ENCODE measurements around a stretch of chr4.

- PRO-cap, result no peak
- RAMPAGE, long total RNA, result start-site peak on the minus strand at chr4:77811822-77811862, 13 reads; start-site peak on the minus strand at chr4:77811922-77812022, 17 reads
These were observed 7.4 kb downstream of the CNOT6L start for GRCh38 chr4:77811768-77812172.

DNA sequence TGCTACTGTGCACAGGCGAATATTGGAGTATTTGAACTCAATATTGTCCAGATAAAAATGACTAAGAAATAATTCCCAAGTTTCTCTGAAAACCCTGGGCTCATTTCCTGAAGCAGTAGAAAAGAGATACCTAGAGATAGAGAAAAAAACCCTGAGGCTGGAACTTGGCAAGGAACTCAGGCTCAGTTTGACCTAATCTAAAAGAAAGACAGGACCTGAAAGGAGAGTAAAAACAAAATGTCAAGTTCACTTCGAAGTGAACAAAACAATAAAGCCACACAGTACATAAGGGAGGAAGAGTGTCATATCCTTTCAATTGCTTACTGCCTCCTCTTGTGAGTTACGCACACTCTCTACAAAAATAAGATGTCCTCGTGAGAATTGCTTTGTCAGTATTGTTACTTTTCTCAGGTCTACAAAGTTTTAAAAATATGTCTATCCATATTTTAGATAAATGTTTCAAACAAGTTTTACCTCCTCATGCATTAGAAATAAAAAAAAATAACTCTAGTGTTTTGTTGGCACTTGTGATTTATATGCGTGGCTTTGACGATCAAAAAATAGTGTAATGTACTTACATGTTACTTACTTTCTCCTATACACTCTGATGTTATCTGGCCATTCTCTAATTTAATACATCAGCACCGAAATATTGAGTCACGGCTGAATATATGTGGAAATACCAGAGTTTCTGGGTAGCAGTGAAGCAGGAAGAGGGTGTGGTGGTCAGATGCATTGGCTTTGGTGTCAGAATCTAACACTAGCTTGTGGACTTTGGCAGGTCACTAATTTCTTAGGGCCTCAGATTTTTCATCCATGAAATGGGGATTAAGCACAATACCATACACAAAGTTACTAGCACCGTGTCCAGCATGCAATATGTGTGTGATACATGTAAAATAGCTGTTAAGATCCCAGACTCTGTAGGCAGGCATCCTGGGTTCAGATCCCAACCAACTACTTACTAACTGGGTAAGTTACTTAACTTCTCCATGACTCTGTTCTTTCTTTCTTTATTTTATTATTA, 8.1 kb upstream of the MRPL1 start:
- PRO-cap, result bidirectional peak, plus-strand start at position 358 of the sequence, minus-strand start at position 242 of the sequence; unidirectional peak, plus-strand start at position 701 of the sequence
- RAMPAGE, long total RNA, result no peak

DNA sequence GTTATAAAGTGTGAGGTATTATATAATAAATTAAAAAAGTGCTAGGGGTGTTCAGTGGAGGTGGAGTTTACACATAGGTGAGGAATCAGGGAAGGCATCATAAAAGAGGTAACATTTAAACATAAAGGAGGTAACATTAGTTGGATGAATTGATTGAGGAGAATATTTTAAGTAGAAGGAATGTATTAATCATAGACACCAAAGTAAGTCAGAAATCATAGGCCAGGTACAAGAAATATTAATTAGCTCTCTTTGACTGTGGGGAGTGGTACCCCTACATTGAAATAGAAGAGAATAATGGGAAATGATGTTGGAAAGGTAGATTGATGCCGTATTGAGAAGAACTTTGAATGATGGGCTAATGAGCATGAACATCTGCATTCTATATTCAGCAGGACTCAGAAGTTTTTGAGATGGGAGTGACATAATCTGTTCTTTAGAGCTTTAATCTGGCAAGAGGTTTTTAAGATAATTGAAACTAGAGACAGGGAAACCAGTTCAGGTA, 32.2 kb downstream of the MRPL1 start:
- PRO-cap, result no peak
- RAMPAGE, long total RNA, result no peak

DNA sequence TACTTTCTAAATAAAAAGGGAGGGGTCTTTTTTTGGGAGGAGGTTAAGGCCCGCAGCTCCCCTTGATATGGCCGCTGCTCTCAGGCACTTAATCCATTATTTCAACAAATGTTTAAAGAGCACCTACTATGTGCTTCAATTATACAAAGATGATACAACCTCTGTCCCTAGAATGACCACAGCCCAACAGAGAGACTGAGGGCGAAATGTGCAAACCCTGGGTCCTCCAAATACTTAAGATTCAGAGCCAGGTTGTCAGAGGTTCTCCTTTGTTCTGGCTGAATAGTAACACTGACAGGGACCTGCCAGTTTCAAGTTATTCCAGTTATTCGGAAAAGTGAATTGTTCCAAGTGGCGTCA, 1.4 kb upstream of the FRAS1 start:
- PRO-cap, result bidirectional peak, plus-strand start outside the sequence, minus-strand start at position 293 of the sequence
- RAMPAGE, long total RNA, result no peak

GRCh38 chr4:78481176-78481746, 70.3 kb upstream of the ANXA3 start:
- PRO-cap, result unidirectional peak, plus-strand start at chr4:78481510
- RAMPAGE, long total RNA, result no peak

DNA sequence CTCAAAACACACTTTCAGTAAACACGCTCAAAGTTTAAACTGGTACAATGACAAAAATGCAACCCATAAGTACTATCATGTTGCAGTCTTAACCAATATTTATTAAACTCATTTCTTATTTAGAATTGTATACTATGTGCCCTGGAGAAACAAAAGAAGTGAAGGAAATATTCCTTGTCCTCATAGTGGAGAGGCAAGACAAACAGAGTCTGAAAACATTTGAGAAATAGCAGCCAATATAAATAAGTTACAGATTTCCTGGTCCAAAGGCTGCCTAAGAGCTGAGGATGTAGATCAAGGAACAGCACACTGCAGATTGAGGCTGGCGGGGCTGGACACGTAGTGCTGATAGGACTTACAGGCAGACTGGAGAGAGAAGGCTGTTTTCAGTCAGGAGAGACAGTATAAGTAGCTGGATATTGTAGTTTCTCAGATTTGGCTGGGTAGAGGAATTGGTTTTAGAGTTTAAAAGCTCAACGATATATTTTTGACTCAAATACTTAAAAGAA, 39.0 kb upstream of the ANXA3 start:
- PRO-cap, result no peak
- RAMPAGE, long total RNA, result no peak

GRCh38 chr4:78719890-78720860, 56.0 kb upstream of the BMP2K start:
- PRO-cap, result no peak
- RAMPAGE, long total RNA, result no peak

DNA sequence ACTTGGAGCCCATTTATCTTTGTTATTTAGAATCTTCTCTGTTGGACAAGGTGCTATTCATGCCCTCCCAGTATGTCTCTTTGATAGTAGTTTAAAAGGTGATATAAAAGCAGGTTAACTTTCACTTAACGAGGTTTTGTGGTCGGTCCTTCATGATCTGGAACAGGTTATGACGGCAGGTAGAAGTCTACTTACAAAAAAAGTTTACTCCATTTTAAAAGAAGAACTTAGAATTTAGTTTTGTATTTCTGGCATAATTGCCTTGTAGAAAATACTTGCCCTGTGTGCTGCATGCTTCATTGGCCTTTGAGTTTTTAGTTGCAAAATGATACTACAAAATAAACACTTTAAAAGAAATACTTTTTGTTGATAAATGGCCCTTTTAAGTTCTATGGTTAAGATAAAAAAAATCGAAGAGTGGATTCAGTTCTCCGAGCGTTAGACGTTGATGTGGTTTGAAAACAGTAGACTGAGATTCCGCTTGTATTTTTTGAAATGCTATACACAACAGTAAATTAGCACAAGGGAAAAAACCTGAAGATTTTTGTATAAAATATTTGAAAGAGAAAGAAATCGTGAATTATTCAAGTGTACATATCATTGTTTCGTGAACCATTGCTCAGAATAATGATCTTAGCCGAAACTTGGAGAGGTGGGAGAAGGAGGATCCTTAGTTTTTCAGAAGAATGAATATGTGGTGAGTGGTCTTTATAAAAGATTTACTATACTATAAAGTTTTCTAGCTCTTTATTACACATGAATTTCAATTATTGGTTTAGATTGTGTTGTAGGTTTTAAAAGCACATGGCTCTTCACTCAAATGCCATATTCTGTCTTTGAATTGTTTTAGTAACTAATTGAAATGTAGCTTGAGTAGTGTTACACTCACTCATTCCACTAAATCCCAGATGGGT, 1.4 kb downstream of the BMP2K start:
- PRO-cap, result no peak
- RAMPAGE, long total RNA, result no peak

DNA sequence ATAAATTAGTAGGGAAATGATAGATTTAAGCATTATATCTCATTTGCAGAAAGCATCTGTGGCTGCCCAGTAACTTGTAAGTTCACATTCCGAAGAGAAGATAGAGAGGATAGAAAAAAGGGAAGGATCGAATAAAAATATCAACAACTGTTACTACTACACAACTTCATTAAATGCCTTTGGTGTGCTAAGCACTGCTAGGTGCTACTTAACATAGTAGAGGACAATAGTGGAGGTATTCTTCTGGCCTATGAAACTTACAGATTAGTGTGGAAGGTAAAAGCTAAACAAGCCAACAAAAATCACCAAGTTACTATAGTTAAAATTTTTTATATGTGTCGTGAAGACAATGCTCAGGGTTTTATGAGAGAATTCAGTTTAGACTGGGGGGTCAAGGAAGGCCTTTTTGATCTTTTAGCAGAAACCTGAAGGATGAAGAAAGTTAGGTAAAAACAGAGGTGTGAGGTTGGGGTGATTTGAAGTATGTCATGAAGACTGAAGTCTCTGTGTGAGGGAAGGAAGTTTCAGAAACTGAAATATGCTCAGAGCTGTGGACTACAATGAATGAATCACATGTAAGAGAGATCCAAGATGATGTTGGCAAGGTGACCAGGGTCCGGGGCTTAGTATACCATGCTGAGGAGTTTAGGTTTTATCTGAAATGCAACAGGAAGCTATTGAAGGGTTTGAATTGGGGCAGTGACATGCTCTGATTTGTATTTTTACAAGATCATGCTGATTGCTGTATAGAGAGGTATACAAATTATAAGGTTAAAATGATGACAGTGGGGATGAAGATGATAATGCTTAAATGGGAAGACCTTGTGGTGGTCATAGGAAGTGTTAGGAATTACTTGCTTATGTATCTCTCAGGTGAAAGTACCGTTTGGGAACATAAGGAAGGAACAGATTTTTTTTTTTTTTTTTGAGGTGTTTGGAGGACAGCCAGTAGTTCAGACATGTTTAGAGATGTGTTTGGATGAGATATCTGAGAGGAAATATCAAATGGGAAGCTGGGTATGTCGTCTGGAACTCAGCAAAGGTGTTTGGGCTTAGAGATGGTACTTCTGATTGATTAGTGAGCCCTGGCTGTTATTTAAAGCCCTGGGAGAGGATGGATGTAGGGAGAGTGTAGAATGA, 4.7 kb downstream of the BMP2K start:
- PRO-cap, result no peak
- RAMPAGE, long total RNA, result no peak

DNA sequence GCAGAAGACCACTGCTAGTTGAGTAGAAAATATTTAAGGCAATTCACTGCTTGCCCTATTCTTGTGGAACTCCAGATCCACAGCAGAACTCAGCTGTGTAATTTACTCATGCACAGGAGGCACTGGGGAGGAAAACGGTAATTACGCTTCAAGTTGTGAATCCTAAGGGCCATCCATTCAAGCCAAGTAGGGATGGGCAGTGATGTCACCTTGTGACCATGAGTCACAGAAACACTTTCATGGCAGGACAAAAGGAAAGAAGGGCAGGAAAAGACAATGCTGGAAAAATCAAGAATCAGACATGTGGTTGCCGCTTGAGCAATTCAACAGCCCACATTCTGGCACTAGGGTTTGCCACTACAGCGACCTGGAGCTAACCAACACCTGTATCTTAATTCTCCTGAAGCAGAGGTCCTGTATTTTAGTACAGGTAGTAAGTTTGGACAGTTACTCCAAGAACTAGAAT, 1.4 kb downstream of the PAQR3 start:
- PRO-cap, result no peak
- RAMPAGE, long total RNA, result no peak

GRCh38 chr4:79827178-79827616, 245.8 kb downstream of the ANTXR2 start:
- PRO-cap, result no peak
- RAMPAGE, long total RNA, result no peak

DNA sequence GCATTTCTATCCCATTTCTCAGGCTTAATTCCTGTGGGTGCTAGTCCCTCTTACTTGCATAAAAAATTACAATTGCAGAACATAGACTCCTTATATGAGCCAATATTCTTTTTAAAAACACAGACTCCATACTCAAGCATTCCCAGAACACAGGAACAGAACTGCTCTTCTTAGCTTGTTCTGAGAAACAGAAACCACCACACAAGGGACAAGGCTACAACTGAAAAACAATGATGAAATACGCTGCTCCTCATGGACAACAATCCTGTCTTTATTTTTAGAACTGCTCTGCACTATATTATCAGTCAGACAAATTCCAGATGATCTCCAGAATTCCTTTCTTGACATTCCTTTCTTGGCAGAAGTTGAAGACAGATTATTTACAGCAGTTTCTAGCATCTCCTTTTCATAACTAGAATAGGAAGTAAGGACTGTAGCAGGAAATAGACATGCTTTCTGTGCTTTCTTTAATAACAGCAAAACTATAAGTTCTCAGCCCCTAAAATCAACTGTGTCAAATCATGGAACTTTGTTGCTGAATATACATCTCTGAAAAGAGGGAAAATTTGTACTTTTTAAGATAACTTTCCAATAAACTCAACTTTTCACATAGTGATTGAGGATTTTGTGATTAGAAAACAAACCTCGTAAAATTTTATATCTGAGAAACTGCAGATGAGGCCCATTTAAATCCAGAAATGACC, 36.0 kb downstream of the ANTXR2 start:
- PRO-cap, result no peak
- RAMPAGE, long total RNA, result no peak

- PRO-cap, result no peak
- RAMPAGE, long total RNA, result no peak
These were observed 5.6 kb downstream of the ANTXR2 start for GRCh38 chr4:80067116-80068168.

GRCh38 chr4:80071846-80072925, 843 bp downstream of the ANTXR2 start:
- PRO-cap, result unidirectional peak, plus-strand start at chr4:80072301; bidirectional peak, plus-strand start at chr4:80072832, minus-strand start at chr4:80072790
- RAMPAGE, long total RNA, result start-site peak on the minus strand at chr4:80072709-80072728, 166 reads; start-site peak on the minus strand at chr4:80072788-80072793, 51 reads; start-site peak on the minus strand at chr4:80072850-80072854, 23 reads

DNA sequence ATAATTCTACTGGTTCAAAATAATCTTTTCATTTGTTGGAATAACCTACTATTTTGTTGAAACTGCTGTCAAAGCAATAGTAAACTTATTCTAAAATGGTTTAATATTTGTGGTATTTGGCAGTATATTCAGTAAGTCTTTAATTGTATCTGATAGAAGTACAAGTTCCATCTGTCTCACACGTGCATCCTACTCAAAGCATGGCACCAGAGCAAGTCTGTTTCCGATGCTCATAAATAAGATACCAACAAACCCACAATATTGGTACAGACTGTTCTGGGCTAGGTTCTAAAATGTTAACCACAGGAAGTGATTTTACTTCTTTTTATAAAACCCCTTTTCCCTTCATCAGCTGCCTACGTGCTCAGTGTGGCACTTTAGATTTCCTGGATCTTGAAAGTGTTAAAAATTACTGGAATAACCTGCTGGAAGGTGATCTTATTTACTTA, 165.0 kb downstream of the CFAP299 start:
- PRO-cap, result no peak
- RAMPAGE, long total RNA, result no peak

DNA sequence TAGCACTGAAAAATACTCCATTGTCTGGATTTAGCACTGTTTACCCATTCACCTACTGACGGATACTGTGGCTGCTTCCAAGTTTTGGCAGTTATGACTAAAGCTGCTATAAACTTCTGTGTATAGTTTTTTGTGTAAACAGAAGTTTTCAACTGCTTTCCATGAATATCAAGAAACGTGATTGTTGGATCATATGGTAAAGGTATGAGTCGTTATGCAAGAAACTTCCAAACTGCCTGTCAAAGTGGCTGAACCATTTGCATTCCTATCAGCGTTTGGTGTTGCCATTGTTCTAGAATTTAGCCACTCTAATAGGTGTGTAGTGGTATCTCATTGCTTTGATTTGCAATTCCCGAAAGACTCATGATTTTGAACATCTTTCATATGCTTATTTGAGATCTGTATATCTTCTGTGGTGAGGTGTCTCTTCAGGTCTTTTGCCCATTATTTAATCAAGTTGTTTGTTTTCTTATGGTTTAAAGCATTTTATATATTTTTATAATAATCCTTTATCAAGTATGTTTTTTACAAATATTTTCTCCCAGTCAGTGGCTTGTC, 87.8 kb downstream of the BMP3 start:
- PRO-cap, result no peak
- RAMPAGE, long total RNA, result no peak

DNA sequence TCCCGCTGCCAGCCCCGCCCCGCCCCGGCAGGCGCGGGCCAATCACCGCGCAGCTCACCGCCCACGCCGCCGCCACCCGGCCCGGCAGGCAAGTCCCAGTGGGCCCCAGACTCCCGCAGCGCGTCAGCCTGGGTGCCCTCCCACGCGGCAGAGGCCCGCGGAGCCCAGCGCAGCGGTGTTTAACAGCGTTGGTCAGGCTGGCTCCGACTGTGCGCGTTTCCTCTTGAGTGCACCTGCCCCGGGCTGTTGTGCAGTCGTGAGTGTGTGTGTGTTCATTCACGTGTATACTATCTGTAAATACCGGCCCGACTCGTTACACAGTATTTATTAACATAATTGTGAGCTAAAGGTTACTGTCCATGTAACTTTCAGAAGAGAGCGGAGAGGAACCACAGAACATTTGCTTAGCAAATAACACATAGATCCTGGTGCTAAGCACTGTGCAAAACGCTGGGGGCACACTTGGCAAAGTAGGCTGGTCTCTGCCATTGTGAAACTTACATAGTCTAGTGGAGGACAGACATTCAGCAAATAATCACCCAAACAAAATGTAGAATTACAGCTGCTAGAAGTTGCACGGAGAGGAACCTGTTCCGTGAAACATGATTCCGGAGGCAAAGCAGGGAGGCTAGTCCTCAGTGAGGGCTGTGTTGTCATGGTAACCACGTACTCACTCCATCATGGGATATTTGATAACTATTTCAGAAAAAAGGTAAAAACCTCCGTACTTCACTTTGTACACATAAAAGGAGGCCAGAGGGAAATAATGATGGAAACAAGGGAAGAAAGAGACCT, 450 bp upstream of the RASGEF1B start:
- PRO-cap, result bidirectional peak, plus-strand start at position 118 of the sequence, minus-strand start outside the sequence
- RAMPAGE, long total RNA, result no peak

GRCh38 chr4:81509153-81509639, 37.5 kb upstream of the RASGEF1B start:
- PRO-cap, result no peak
- RAMPAGE, long total RNA, result no peak

- PRO-cap, result no peak
- RAMPAGE, long total RNA, result no peak
These were observed 150.4 kb upstream of the RASGEF1B start for GRCh38 chr4:81622105-81622525.

DNA sequence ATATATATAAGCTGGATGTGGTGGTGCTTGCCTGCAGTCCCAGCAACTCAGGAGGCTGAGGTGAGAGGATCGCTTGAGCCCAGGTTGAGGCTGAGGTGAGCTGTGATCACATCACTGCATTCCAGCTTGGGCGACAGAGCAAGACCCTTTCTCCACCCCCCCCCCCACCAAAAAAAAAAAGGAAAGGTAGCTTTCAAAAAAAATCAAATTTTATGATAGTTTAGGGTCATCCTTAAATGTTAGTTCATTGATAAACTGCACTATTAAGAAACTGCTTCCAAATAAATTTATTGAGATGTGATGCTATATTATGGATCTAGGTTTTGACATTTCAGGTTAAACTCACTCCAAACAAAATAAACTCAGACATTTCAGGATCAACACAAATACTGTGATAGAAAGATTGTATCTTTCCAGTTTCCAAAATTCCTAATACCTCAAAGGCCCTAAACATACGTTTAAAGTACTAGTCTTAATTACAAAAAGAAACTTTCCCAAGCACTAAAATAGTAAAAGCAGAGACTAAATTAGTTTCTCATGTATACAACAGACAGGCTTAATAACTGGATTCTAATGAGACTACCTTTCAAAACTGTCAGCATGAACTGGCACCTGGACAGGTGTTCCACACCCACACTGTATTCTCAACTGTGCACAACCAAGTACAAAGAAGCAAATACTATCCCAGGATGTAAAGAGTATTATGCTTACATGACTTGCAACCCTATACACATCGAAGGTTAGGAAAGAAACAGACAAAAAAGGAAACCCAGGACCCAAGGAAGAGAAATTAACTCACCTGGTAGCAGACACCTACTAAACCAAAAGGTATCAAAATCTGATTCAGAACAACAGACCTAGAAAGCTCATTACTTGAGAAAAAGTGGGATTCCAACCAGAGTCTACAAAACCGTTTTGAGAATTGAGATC, 25.5 kb downstream of the HNRNPD start:
- PRO-cap, result no peak
- RAMPAGE, long total RNA, result no peak

All from vagina (tissue), 1 donor.